SUDHL5 (cell line): ENCODE data around the genes PRPS2, TMSB4X, S100G and RBBP7.

DNA sequence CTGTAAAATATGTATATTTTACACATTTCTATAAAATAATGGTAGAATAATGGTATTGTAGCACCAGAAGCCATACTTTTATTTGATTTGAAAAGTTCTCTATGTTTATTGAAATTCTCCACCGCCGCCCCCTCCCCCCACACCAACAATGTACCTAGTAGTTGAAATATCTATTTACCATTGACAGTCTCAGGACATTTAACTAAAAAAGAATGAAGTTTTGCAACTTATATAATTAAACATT is 59.2 kb upstream of the FRMPD4 start:
- PRO-cap, result no peak

DNA sequence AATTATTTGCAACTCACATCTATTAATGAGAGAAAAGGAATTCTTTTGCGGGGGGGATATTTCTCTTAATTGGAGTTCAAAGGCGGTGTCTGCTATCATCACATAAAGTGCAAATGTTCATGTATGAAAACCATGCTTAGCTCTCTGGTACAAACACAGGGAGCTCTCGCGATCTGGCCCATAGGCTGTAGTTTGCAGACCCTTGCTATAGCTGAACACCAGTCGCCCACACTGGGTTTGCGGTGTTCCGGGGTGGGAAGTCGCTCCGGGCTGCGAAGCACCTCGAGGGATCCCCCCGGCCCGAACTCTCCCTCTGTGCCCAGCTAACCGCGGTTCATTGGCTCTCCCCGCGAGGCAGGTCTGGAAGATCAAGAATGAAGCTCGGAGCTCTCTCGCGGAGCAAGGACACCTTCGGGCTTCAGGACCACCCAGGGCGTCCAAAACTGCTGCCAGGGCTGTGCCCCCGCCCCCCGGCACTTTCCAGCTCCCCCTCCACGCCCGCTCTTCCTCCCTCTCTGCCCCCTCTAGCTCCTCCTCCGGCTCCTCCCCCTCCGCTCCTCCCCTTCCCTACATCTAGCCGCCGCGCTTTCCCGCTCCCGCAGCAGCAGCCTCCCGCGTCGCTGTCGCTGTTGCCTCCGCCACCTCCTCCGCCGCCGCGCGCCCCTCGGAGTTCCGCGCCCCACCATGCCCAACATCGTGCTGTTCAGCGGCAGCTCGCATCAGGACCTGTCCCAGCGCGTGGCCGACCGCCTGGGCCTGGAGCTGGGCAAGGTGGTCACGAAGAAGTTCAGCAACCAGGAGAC is at the start of gene PRPS2:
PRPS2 (plus strand) TSS at position 599 of the 803 bp plus-strand sequence.
- PRO-cap, result no peak

DNA sequence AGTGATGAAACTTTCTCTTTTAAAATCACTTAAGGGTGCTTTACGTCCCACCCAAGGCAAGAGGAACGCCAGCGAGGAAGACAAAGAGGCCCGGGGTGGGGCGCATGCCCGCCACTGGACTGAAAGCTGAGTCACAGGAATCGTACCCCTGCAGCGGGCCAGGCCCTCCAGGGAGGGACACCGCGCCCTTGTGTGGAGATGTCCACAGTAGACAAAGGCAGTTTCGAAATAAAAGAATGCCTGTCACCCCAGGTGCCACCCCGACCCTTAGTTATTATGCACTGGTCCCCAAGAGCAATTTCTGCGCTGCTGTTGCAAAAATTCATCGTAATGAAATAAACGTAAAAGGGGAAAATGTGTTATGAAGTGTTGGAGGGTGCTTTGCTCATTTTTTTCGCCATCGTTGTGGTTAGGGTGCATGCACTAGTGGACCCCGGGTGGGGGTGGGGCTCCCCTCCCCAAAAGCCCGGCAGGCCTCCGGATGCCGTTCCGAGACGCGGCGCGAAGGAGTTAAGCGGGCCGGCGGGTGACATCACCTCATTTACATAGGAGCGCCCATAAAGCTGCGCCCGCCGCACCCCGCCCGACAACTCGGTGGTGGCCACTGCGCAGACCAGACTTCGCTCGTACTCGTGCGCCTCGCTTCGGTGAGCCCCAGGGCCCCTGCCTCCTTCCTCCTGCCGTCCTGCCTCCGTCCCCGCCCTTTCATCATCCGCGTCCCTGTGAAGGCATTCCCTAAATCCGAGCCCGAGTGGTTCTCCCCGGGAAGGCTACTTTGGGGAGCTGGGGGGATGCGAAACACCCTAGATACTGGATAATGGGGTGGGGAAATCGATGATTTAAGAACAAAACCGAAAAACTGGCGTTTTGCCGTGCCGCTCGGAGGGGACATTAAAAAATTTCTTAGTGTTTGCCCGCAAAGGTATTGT is at the start of gene TMSB4X:
TMSB4X (plus strand) TSS at position 589 of the 929 bp plus-strand sequence.
- PRO-cap, result bidirectional peak, plus-strand start at position 586 of the sequence, minus-strand start at position 190 of the sequence

GRCh38 chrX:12975886-12976851 is 1.3 kb downstream of the TMSB4X start:
- PRO-cap, result bidirectional peak, plus-strand start at chrX:12976141, minus-strand start at chrX:12976049

- PRO-cap, result no peak
Measured at GRCh38 chrX:13000572-13000945, 25.6 kb downstream of the TMSB4X start.

GRCh38 chrX:13013411-13013738 is 31.0 kb downstream of the FAM9C start:
- PRO-cap, result no peak

GRCh38 chrX:13033227-13033477 is 11.3 kb downstream of the FAM9C start:
- PRO-cap, result no peak

GRCh38 chrX:13763204-13763934 is 28.8 kb downstream of the OFD1 start:
- PRO-cap, result no peak

DNA sequence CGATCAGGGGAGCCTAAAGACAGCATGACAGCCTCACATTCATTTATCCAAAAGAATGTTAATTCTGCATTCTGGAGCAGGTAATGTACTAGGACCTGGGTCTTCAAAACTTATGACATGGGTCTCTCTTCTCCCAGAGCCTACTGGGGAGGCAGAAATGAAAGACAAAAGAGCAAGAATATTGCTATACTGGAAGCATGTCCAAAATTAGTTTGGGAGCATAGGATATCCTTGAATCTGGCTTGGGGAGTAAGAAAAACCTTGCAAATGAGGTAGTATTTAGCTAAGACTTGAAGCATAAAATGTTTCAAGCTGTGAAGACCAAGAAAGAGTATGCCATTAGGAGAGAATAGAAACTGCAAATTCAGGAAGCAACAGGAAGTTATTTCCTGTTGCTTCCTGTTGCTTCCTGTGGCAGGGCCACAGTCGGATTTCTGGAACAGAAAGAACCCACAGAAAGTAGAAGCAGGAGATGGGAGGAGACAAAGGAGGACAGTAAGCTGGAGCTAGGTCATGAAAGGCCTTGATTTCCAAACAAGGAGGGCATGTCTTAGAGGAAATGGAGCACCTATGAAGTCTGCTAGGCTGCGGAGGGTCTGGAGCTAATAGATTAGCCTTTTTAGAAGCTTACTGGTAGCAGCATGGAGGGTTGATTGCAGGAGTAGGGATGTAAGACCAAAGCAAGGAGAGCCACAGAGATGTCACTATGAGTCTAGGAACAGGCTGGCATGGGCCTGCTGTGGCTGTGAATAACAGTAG is 17.3 kb downstream of the ASB11 start:
- PRO-cap, result no peak

GRCh38 chrX:15301854-15302324 is 13.6 kb downstream of the ASB11 start:
- PRO-cap, result no peak

GRCh38 chrX:15335963-15336485 is 701 bp upstream of the PIGA start:
- PRO-cap, result unidirectional peak, plus-strand start at chrX:15336074

GRCh38 chrX:15342862-15343276 is 7.5 kb upstream of the PIGA start:
- PRO-cap, result no peak

- PRO-cap, result no peak
Measured at GRCh38 chrX:15549503-15550024, 49.0 kb downstream of the BMX start.

GRCh38 chrX:16576918-16577311 is 73.0 kb upstream of the S100G start:
- PRO-cap, result no peak

DNA sequence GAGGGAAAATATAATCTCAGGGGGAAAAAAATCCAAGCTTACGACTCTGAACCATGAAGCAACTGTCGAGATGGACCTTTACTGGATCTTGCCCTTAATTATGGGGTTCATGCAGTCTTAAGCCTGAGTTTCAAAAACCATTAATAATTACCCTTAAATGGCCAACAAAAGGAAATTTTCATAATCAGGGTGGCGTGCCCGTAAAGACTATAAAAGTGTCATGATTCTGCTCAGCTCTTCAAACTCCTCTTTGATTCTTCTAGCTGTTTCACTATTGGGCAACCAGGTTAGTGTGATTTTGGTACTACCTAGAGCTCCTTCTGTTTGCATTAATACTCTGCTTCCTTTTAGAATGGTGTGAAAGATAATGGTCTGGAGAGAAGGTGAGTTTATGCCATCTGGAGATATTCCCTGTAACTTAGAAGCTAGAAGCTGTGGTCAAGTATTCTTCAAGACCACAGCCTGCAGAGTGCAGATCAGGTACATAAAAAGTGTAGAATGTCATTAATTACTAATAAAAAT is at the start of gene S100G:
S100G (plus strand) TSS at position 241 of the 522 bp plus-strand sequence.
- PRO-cap, result no peak

- PRO-cap, result no peak
Measured at GRCh38 chrX:16787240-16787823, 1.1 kb downstream of the TXLNG start.

- PRO-cap, result no peak
Measured at GRCh38 chrX:16822330-16822606, 36.0 kb downstream of the TXLNG start.

- PRO-cap, result bidirectional peak, plus-strand start at chrX:16870036, minus-strand start at chrX:16869852; unidirectional peak, minus-strand start at chrX:16870105; bidirectional peak, plus-strand start at chrX:16870709, minus-strand start at chrX:16870257
Measured at GRCh38 chrX:16869422-16870516, at the start of gene RBBP7. RBBP7 (minus strand) TSS chrX:16870362.

DNA sequence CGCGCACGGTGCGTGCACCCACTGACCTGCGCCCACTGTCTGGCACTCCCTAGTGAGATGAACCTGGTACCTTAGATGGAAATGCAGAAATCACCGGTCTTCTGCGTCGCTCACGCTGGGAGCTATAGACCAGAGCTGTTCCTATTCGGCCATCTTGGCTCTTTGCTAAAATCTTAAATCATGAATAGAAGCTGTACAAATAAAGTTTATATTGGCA is 26.7 kb upstream of the NHS start:
- PRO-cap, result no peak

DNA sequence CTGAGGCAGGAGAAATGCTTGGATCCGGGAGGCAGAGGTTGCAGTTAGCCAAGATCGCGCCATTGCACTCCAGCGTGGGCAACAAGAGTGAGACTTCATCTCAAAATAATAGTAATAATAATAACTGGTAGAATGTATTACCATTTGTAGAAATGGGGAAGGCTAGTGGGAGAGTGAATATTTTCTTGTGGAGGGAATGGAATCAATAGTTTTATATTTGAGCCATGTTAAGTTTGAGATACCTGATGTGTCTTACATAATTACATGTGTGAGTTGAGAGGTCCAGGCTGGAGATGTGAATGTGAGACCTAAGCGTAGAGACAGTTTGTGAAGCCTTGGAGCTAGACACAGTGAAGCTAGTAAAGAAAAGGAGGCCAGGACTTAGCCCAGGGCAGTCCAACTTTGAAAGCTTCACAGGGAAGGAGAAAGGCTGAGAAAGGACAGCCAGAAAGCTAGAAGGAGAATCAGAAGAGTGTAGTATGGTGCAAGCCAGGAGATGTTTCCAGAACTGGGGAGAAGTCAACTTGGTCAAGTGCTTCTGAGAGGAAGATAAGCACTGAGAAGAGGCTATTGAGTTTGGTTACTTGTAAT is 4.8 kb downstream of the NHS start:
- PRO-cap, result no peak